Monocyte (primary cell): Measurements from ENCODE around the gene SH3RF1.

DNA sequence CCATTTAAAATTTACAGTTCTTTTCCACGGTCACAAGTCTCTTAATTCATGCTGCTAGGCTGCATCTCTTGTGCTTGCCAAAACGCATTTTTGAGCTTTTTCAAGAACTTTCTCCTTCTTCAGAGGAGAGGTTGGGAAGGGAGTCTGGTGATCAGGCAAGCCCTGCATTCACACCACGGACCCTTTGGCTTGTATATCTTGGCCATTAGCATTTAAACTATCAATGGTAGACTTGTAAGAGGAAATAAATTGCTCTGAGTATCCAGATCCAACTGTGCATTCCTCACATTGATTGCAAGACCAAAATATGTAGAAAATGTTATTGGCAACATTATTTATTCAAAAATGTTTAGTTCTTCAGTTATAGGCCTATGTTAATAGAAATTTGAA, 144.8 kb downstream of the CBR4 start:
- PRO-cap, 2 experiments: no peak in any of the 2 experiments

DNA sequence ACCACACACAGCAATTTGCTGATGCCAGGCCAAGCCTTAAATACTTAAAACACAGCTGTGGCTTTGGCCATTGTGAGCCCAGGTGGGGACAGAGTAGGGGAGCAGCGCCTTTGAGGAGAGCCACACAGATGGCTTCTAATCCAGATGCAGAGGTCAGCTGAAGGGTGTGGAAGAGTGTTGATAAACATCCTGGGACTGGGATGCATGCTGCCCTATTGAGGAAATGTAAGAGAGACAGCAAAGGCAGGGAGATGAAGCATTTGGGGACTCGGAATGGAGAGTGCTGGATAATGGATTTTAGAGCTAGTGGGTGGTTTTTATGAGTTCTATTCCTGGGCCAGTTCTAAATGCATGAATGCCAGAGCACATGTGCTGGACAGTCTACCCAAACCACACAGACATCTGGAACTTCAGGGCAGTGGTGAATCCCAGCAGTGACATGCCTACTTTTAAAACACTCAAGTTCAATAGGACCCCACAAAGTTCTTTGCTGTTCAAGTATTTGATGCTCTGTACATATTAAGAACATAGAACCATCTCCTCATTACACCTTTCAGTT, 134.0 kb downstream of the CBR4 start:
- PRO-cap, 2 experiments: no peak in any of the 2 experiments

GRCh38 chr4:168890673-168891292, 119.3 kb downstream of the CBR4 start:
- PRO-cap, 2 experiments: no peak in any of the 2 experiments

- PRO-cap, 2 experiments: no peak in any of the 2 experiments
Observed at GRCh38 chr4:169220382-169220769, 50.4 kb downstream of the SH3RF1 start.

GRCh38 chr4:169251362-169251929, 19.3 kb downstream of the SH3RF1 start:
- PRO-cap, 2 experiments: no peak in any of the 2 experiments

GRCh38 chr4:169270725-169271459, at the start of gene SH3RF1:
TSS of gene SH3RF1 (minus strand) at chr4:169270956.
- PRO-cap, 2 experiments: peak in 2 of 2 experiments; most common plus-strand start chr4:169270949 (in 1); most common minus-strand start chr4:169270984 (in 2)

- PRO-cap, 2 experiments: no peak in any of the 2 experiments
Observed at GRCh38 chr4:169351805-169352255, 81.1 kb upstream of the SH3RF1 start.

- PRO-cap, 2 experiments: no peak in any of the 2 experiments
Observed at GRCh38 chr4:169561266-169562445, 50.7 kb downstream of the NEK1 start.

DNA sequence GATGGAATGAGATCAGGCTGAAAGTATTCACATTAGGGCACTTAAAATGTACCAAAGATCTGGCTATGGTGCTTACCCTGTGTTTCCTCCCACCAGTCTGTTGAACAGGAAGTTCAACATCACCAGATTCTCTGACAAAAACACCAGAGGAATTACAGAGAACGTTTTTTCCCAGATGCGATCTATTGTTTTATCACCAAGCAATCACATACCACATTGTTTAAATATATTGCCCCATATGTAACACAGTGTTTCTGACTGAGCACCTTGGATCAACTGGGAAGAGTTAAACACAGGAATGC, 2.0 kb upstream of the CLCN3 start:
- PRO-cap, 2 experiments: peak in 1 of 2 experiments; most common minus-strand start position 99 of the sequence (in 1)

DNA sequence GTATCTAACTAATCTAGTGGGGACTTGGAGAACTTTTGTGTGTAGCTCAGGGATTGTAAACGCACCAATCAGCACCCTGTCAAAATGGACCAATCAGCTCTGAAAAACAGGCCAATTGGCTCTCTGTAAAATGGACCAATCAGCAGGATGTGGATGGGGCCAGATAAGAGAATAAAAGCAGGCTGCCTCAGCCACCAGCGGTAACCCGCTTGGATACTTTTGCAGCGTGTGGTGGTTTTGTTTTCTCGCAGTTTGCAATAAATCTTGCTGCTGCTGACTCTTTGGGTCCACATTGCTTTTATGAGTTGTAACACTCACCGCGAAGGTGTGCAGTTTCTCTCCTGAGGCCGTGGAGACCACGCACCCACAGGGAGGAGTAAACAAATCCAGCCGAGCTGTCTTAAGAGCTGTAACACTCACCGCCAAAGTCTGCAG, 2.2 kb upstream of the AADAT start:
- PRO-cap, 2 experiments: no peak in any of the 2 experiments

GRCh38 chr4:171812323-171813148, 668 bp upstream of the GALNTL6 start:
- PRO-cap, 2 experiments: no peak in any of the 2 experiments

DNA sequence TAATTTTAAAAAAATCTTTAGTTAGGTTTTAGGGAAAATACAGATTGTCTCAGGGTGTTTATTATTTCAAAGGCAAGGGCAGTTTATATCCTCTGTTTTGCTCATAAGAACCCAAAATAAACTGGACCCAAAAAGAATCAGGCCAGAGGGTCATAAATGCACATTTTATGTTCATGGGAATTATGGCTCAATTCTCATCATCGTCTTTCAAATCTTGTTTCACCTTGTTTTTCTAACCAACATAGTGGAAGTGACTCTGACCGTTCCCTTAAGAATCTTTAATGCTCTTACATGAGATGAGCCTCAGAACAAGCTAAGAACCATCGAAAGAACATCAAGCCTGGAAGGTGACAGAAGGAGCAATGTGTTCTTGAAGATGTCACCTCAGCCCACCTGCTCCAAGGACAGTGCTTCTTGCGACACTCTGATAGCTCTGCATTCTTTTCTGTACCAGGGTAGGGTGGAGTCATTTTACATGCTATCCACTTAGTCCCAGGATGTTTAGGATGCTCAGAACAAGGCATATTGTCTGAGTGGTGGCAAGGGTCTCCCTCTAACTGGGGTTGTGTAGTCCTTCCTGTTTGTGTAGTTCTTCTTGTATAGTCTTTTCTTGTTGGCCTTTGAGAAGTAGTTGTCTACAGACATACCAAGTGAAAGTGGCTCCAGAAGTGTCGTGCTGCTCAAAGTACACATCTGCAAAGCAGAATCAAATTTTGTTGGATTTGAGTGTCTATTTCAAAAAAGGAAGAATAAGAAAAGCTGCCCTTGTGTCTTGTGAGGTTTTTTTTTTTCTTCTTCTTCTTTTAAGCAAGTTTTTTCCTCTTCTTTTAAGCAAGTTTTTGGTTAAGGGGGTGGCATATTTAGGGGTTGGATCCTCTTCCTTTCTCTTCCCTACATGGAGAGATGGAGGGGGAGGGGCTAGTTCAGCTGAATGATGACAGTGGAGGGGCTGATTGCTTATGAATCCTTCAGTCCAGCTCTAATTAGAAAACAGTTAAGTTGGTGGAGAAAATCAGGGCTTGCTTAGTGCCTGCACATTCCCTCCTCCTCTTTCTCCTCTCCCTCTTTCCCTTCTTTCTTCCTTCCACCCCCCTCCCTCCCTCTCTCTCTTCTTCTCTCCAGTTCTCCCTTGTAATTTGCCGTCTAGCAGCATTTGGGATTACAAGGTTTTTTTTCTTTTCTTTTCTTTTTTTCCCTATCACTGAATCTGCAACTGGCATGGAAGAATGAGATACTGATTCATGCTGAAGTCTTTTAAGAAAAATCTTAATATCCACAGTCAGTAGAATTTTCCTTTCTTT, 4.1 kb upstream of the HAND2 start:
- PRO-cap, 2 experiments: no peak in any of the 2 experiments

DNA sequence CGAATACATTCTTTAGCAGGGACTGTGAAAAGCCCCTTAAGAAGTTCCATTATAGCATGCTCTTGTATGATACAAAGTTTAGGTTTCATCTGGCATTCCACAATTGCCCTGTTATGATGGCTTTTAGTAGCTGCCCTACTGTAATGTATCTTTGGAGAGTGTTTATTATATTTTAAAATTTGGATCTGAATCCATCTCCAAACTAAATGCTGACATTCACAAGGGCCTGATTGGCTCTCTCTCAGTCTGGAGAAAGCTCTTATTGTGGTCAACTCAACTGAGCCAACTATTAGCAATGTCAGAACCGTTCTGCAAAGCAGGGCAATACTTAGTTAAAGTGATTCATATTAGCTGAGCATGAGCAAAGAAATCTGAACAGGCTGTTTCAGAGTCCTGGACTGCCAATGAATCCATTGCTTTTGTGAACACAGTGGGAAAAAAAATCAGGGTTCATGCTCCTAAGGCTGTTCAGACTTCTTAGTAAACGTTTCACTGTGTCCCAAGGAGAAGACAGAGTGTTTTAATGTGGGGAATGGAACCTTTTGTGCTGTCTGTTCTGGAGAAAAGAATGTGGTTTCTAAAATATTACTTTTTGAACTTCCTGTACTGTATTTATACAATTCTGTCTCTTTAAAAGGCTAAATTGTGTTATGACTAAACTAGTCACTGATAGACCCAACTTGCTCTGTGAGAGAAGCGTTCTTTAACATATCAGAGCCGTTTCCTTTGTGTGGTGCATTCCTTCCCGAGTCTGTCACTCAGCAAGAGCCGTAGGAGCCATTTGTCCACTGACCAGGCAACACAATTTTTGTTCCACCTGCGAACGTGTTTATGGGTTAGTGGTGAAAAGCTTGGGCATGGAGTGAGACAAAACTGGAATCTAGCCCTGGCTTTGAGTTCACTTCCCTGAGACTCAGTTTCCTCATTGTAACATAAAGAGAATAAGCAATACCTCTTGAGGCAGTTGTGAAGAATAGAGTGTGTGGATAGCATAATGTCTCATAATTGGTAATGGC, 366.1 kb downstream of the FBXO8 start:
- PRO-cap, 2 experiments: no peak in any of the 2 experiments

GRCh38 chr4:174400813-174401355, 117.2 kb downstream of the CEP44 start:
- PRO-cap, 2 experiments: no peak in any of the 2 experiments

DNA sequence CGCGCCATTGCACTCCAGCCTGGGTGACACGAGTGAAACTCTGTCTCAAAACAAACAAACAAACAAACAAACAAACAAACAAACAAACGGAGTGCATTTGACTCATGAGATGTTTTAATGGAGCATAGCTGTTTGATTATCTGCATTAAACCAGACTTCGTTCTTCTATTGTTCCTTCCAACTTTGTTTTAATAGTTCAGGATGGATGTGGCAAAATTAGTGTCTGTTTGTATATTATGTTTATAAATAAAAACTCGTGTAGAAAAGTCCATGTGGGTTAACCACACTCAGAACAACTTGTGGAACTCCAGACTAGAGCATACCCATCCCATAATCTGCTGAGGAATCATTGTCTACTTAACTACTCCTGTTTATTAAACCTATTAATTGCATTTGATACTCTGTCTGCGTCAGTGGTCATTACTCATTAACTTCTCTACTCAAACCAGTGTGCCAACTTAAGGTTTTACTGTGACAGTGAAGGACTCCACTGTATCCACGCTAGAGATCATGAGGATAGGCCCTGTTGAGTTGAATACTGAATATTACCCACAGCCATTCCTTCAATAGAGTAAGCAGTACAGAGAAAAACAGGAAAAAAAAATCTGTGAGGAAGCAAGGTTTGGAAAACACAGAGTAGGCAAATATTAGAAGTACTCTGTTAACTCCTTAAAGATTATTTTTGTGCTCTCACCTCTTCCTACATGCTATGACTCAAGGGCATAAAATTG, 17.4 kb downstream of the HPGD start:
- PRO-cap, 2 experiments: no peak in any of the 2 experiments

DNA sequence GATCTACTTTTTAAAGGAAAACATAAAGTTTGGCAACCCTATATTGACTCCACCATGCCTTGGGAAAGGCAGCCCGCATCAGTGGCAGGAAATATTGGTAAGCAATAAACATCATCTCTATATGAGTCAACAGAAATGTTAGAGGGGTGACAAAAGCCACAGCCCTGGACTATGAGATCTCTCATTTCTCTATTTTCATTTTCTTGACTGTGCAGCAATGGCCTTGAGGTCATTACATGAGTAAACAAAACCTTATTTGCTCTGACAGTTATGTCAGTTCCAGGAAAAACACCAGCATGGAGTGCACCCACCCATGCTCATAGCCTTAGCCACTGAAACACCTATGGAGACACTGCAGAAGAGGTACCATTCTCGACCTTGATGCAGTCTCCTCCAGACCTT, 15.8 kb upstream of the HPGD start:
- PRO-cap, 2 experiments: no peak in any of the 2 experiments

DNA sequence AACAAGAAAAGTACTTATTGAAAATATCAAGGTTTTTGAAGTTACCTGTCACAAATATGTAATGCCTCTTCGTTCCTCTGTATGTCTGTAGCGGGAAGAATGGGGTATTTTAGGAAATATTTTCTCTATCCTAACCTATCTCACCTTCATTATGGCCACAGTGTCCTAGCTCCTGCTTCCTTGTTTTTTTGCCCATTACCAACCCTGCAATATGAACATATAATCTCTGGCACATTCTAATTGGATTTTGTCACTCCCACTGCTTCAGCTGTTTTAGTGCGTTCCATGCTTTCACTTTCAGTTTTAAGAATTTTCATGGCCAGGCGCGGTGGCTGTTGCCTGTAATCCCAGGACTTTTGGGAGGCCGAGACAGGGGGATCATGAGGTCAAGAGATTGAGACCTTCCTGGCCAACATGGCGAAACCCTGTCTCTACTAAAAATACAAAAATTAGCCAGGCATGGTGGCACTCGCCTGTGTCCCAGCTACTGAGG, 41.0 kb downstream of the GPM6A start:
- PRO-cap, 2 experiments: no peak in any of the 2 experiments

GRCh38 chr4:175811081-175811478, 984 bp downstream of the GPM6A start:
- PRO-cap, 2 experiments: no peak in any of the 2 experiments

DNA sequence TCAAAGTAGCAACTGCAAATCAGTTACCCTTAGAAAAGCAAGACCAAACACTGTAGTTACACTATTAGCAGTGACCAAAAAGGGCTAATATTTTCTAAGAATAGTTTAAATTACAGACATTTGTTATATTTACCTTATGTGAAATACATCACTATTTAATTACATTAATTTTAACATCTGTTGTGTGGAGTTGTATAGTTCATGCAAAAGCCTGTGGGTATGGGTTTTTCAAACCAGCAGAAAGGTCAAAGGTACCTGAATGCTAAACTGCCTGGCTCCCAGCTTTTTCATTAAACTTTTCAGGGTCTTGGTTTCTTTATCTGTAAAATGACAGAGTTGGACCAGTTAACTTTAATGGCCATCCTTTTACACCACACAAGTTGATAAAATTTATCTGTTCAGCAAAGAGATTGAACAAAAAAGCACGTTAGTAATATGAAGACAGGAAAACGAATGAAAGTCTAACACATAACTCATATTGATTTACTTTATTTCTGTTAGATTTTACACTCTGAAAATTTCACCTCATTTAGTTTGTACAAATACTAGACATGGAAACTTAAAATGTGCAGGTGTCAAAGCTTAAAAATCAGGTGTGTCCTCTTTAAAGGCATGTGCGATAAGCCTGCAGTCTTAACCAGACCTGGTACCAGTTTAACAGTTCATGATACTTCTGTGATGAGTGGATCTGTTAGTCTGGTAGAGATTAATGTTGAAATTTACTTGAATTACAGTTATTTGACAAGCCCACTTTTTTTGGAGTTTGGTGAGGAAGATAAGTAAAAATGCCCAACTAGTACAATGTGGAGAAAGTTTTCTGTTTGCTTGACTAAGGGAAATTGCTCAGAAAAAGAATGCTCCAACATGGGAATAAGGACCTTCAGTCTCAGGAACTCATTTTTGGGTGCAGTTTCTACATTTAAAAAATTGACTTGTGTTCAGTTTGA, 10.2 kb downstream of the SPCS3 start:
- PRO-cap, 2 experiments: no peak in any of the 2 experiments

- PRO-cap, 2 experiments: no peak in any of the 2 experiments
Observed at GRCh38 chr4:176635635-176636516, 156.8 kb downstream of the VEGFC start.